Adrenal gland (tissue), 7 donors: ENCODE measurements around a stretch of chr11.

- PRO-cap, 3 experiments, result peak in 2 of 3 experiments; most common plus-strand start chr11:119361249 (in 1); most common minus-strand start chr11:119361479 (in 1)
- RAMPAGE, long total RNA, 4 experiments, result no peak in any of the 4 experiments
- RRBS, result no CpG with 5 or more reads among the region's 10 CpGs
Measured at GRCh38 chr11:119360803-119361949, 14.7 kb upstream of the MFRP start.

- PRO-cap, 3 experiments, result no peak in any of the 3 experiments
- RAMPAGE, long total RNA, 4 experiments, result no peak in any of the 4 experiments
- RRBS, result no CpG with 5 or more reads among the region's 25 CpGs
Measured at GRCh38 chr11:119417581-119418981, 4.9 kb downstream of the THY1 start.

DNA sequence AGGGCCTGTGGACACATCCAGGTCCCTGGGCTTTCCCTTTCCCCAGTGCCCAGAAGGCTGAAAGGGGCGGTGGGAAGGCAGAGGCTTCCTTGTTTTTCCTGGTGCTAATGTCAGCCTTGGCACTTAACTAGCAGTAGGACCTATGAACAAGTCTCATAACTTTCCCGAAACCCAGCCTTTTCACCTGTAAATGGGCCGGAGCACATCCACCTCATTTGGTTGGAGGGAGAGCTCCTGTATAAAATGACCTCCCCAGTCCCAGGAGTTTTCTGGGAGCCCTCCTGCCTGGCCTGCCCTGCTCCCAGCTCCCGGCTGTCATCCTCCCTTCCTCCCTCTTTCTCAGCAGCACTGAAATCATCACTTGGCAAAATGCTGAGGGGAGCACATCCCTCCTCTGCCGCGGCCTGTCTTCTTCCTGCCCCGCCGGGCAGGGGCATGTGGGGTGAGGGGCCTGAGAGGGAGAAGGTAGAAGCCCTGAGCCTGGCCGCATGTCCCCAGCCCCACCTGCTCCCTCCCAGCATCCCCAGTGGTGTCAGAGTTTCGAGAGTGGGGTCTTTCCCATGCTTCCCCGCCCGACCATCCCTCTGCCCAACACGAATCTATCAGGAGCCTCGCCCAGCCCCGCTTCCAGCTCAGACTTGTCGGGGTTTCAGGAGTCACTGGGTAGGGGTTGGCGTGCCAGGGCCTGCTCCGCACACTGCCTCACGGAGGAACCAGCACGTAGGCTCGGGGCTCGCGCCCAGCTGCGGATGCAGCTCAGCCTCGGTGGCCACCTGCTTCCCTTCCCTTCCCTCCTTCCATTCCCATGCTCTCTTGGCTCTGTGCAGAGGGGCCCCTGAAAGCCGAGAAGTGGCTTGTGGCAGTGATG is 37.2 kb downstream of the NECTIN1 start:
- PRO-cap, 3 experiments, result no peak in any of the 3 experiments
- RAMPAGE, long total RNA, 4 experiments, result no peak in any of the 4 experiments
- RRBS, result 95% methylated on average over 2 of the region's 26 CpGs

GRCh38 chr11:119699001-119699843 is 29.8 kb downstream of the NECTIN1 start:
- PRO-cap, 3 experiments, result no peak in any of the 3 experiments
- RAMPAGE, long total RNA, 4 experiments, result no peak in any of the 4 experiments
- RRBS, result 4% methylated on average over 4 of the region's 19 CpGs

DNA sequence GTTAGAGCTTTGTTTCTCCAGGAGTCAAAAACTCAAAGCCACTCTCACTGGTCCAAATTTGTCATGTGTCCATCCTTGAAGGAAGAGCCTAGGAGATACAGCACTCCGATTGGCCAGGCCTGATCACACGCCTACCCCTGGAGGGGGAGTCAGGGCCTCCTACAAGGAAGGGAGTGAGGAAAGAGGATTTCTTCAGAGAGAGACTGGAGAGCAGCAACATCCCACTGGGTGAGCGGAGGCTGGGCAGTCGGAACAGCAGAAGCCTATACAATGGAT is 113.9 kb downstream of the TRIM29 start:
- PRO-cap, 3 experiments, result no peak in any of the 3 experiments
- RAMPAGE, long total RNA, 4 experiments, result no peak in any of the 4 experiments
- RRBS, result no CpG with 5 or more reads among the region's 4 CpGs

GRCh38 chr11:120111717-120112161 is 26.2 kb downstream of the TRIM29 start:
- PRO-cap, 3 experiments, result no peak in any of the 3 experiments
- RAMPAGE, long total RNA, 4 experiments, result no peak in any of the 4 experiments
- RRBS, result no CpG with 5 or more reads among the region's 9 CpGs

DNA sequence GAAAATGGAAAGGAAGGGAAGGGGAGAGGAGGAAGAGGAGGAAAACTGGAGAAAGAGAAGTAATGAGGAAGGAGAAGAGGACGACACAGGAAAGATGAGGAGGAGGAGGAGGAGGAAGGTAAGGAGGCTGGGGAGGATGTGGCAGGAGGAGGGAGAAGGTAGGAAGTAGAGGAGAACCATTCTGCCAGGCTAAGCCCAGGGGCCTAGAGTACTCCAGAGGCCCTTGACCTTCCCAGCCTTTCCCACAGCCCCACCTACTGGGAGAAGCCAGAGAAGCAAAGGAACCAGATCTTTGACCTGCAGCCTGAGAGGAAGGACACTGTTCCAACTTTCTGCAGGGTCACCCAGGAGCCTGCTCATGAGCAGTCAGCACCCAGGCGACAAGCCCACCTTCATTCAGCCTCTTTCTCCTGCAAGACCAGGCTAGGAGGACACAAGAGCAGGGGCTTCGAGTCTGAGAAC is 28.0 kb upstream of the OAF start:
- PRO-cap, 3 experiments, result no peak in any of the 3 experiments
- RAMPAGE, long total RNA, 4 experiments, result no peak in any of the 4 experiments
- RRBS, result no CpG with 5 or more reads among the region's 3 CpGs

DNA sequence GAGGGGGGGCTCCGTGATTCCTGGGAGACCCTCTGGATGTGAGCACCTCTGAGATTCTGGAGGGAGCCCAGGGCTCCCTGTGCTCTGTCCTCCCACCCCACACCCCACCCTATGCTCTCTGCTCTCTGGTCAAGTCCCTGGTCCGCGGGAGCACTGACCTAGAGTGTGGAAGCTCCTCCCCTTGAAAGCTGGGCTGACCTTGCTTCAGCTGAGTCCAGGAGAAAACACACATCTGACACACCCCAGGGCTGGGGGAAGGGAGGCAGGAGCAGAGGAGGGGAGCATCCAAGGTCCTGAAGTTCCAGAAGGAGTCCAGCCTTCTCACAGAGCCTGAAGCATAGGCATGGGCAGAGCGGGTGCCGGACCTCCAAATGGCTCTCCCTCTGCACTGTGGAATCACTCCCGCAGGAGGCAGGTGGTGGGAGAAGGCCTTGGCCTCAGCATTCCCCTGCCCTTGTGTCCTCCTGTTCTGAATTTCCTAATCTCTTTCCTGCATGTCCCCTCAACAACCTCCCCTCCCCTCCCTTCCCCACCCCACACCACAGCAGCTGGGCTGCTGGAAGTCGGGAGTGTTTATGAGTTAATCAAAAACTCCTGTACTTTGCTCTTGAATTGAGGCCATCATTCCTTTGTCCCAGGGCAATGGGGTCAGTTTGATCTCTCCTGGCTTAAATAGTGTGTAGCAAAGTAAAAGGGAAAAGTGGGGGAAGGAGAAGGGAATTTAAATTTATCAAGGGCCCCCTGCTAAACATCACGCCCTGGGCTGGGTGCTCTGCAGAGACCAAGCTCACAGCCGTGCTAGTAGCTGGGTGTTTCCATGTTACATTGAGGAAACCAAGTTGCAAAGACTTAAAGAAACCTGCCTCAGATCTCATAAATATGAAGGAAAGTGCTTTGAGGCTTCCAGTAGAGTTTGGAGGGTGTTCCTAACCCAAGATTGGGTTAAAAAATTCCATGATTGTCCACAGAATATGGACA is 25.5 kb upstream of the OAF start:
- PRO-cap, 3 experiments, result peak in 2 of 3 experiments; most common plus-strand start position 304 of the sequence (in 1); most common minus-strand start position 155 of the sequence (in 1)
- RAMPAGE, long total RNA, 4 experiments, result no peak in any of the 4 experiments
- RRBS, result no CpG with 5 or more reads among the region's 9 CpGs

GRCh38 chr11:120271505-120272042 is 31.6 kb downstream of the POU2F3 start:
- PRO-cap, 3 experiments, result no peak in any of the 3 experiments
- RAMPAGE, long total RNA, 4 experiments, result no peak in any of the 4 experiments
- RRBS, result no CpG with 5 or more reads among the region's 9 CpGs

- PRO-cap, 3 experiments, result no peak in any of the 3 experiments
- RAMPAGE, long total RNA, 4 experiments, result no peak in any of the 4 experiments
- RRBS, result no CpG with 5 or more reads among the region's 4 CpGs
Measured at GRCh38 chr11:120302871-120303529, 22.1 kb upstream of the TLCD5 start.

GRCh38 chr11:120364958-120365285 is 28.7 kb downstream of the ARHGEF12 start:
- PRO-cap, 3 experiments, result no peak in any of the 3 experiments
- RAMPAGE, long total RNA, 4 experiments, result no peak in any of the 4 experiments
- RRBS, result no CpG with 5 or more reads among the region's 3 CpGs

- PRO-cap, 3 experiments, result no peak in any of the 3 experiments
- RAMPAGE, long total RNA, 4 experiments, result no peak in any of the 4 experiments
- RRBS, result no CpG with 5 or more reads among the region's 7 CpGs
Measured at GRCh38 chr11:120381532-120381994, 45.4 kb downstream of the ARHGEF12 start.

DNA sequence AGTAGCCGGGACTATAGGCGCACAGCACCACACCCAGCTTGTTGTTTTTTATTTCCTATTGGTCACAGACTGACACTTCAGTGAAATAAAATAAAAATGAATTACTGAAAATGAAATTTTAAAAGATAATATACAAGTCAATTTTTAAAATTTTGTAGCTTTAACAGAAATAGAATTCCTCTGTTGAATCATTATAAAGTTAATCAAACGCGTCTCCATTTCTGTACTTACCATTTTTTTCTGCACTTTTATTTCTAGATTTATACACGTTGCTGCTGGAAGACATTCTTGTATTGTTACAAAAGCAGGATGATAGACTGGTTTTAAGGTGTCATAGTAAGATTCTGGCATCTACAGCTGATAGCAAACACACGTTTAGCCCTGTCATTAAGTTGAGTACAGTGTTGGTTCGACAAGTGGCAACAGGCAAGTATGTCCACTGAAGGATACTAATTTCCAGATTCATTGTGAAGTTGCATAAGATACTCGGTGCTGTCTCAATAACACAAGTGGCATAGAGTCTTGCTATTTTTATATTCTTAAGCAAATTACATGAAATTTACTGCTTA is 36.4 kb upstream of the GRIK4 start:
- PRO-cap, 3 experiments, result no peak in any of the 3 experiments
- RAMPAGE, long total RNA, 4 experiments, result start-site peak on the plus strand in 1 of 4 experiments, centred at position 317 of the sequence, 40 reads per replicate
- RRBS, result no CpG with 5 or more reads among the region's 8 CpGs

- PRO-cap, 3 experiments, result no peak in any of the 3 experiments
- RAMPAGE, long total RNA, 4 experiments, result no peak in any of the 4 experiments
- RRBS, result no CpG with 5 or more reads among the region's 8 CpGs
Measured at GRCh38 chr11:120565893-120566587, 54.5 kb downstream of the GRIK4 start.

GRCh38 chr11:121045442-121046192 is 21.7 kb downstream of the TBCEL start:
- PRO-cap, 3 experiments, result no peak in any of the 3 experiments
- RAMPAGE, long total RNA, 4 experiments, result no peak in any of the 4 experiments
- RRBS, result no CpG with 5 or more reads among the region's 4 CpGs

DNA sequence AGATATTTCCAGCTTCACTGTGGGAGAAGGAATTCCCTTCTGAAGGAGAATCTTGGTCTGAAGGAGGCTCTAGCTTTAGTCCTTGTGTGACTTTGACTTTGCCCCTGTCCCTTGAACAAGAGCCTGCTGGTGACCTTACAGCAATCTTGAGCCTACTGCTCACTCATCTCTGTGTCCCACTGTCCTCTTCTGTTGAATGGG is 10.5 kb downstream of the TECTA start:
- PRO-cap, 3 experiments, result peak in 3 of 3 experiments; most common plus-strand start position 96 of the sequence (in 3)
- RAMPAGE, long total RNA, 4 experiments, result no peak in any of the 4 experiments

- PRO-cap, 3 experiments, result no peak in any of the 3 experiments
- RAMPAGE, long total RNA, 4 experiments, result no peak in any of the 4 experiments
- RRBS, result no CpG with 5 or more reads among the region's 4 CpGs
Measured at GRCh38 chr11:121230710-121231128, 61.9 kb upstream of the SC5D start.

GRCh38 chr11:121357714-121358219 is 65.2 kb downstream of the SC5D start:
- PRO-cap, 3 experiments, result no peak in any of the 3 experiments
- RAMPAGE, long total RNA, 4 experiments, result no peak in any of the 4 experiments
- RRBS, result no CpG with 5 or more reads among the region's 3 CpGs

GRCh38 chr11:121430180-121430791 is 21.8 kb upstream of the SORL1 start:
- PRO-cap, 3 experiments, result no peak in any of the 3 experiments
- RAMPAGE, long total RNA, 4 experiments, result no peak in any of the 4 experiments
- RRBS, result no CpG with 5 or more reads among the region's 3 CpGs

DNA sequence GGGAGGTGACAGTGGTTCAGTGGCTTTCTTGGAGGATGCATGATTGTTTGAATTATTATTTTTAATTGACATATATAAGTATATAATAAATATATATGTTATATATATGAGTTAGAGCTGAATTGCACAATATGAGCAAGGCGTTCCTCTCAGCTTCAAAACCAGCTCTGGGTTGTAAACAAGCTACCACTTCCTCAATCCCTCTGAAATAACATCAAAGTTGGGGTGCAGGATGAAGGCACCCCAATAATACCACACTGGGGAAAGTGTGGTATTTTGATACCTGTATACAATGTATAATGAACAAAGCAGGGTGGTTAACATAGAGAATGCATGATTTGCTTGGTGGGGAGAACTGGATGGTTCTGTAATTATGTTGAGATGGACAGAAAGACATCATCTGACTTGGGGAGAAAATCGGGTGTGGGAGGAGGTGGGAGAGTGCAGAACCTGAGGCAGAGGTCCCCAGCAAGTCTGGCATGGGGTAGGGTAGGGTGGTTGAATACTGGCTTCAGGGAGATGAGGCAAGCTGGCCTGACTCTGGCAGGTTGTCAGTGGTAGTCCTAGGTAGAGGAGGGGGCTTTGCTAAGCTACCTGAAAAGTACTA is 1.6 kb upstream of the SORL1 start:
- PRO-cap, 3 experiments, result no peak in any of the 3 experiments
- RAMPAGE, long total RNA, 4 experiments, result no peak in any of the 4 experiments
- RRBS, result no CpG with 5 or more reads among the region's 2 CpGs